ENCODE measurements around the gene CALR.

- PRO-cap, result no peak
Observed at GRCh38 chr19:12770980-12771537, 4.3 kb downstream of the HOOK2 start.

DNA sequence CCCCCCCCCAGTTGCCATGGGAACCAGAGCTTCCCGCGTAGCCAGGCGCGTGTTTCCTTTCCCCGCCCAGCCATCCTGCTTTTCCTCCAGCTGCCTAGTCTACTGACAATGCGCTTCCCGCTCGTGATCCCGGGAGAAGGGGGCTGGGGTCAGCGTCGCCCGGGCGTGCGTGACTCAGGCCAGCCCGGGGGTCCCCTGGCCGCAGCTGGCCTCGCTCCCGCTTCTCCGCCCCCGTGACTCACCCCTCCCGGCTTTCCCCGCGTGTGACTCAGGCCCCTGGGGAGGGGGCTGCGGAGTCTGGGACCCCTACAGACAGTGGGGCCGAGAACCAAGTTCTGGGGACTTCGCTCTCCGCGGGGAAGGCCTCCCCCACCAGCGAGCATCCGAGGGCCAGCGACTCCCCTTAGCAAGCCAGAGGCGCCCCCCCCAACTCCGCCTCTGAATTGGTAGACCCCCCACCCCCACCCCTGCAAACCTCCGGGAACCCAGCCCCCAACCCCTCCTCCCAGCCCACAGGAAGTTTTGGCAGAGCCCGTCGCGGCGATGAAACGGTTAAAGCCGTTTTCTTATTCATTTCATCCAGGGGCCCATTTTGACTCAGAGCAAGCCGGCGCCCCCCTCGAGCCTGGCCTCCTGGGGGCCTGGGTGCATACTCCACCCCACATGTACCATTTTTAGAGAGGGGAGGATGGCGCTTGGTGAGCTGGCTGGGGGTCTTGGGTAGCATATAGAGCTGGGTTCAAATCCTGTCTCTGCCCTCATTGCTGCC is 7.7 kb upstream of the HOOK2 start:
- PRO-cap, result bidirectional peak, plus-strand start at position 134 of the sequence, minus-strand start outside the sequence

GRCh38 chr19:12791582-12791704 is 157 bp downstream of the JUNB start:
- PRO-cap, result no peak

GRCh38 chr19:12799736-12800706 is 1.6 kb downstream of the PRDX2 start:
- PRO-cap, result no peak

DNA sequence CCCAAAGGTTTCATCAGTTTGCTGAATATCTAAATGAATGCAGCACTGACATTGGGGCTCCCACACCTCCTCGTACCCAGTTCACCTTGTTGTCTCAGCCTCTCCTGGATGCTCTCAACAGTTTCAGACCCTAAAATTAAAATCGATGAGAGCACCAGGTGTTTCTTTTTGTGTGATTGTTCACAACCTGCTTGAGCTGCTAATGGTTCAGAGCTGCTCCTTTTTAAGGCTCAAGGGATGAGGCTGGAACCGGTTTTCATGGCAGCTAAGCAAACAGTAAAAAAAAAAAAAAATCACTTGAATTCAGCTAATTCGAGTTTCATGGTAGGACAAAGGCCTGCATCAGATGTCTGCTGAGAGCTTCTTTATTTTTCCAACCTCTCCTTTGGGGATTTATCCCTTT is 6.6 kb downstream of the SYCE2 start:
- PRO-cap, result no peak

GRCh38 chr19:12933923-12934294 is 398 bp upstream of the FARSA start:
- PRO-cap, result no peak

DNA sequence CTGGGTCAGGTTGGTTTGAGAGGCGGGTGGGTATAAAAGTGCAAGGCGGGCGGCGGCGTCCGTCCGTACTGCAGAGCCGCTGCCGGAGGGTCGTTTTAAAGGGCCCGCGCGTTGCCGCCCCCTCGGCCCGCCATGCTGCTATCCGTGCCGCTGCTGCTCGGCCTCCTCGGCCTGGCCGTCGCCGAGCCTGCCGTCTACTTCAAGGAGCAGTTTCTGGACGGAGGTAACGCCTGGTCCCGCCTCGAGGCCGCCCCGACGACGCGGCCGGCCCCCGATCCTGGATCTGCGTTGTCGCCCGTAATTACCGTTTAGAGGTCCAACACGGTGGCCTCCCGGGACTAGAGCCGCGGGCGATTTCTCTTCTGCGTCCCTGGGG is at the start of gene CALR:
TSS of gene CALR (plus strand) at position 62 of the 376 bp plus-strand sequence.
- PRO-cap, result bidirectional peak, plus-strand start at position 62 of the sequence, minus-strand start outside the sequence

DNA sequence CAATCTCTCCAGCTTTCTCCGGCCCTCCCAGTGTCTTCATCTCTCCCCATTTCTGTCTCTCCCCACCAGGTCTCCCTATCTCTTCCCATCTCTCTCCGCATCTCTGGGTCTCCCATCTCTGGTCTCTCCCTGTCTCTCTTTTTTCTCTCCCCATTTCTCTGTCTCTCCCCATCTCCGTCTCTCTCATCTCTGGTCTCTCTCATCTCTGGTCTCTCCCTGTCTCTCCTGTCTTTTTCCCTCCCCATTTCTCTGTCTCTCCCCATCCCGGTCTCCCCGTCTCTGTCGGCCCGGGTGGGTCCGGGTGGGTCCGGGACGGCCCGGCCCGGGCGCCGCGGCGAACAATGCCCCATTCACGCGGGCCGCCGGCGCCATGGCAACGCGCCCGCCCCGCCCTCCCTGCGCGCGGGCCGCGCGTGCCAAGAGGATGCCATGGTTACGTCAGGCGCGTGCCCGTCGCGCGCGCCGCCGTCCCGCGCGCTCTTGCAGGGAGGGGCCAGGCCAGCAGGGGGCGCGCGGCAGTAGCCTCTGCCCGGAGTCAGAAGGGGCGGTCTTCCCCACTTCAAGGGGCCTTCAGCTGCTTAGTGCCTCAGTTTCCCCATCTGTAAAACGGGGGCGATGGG is 11.9 kb upstream of the NFIX start:
- PRO-cap, result no peak

DNA sequence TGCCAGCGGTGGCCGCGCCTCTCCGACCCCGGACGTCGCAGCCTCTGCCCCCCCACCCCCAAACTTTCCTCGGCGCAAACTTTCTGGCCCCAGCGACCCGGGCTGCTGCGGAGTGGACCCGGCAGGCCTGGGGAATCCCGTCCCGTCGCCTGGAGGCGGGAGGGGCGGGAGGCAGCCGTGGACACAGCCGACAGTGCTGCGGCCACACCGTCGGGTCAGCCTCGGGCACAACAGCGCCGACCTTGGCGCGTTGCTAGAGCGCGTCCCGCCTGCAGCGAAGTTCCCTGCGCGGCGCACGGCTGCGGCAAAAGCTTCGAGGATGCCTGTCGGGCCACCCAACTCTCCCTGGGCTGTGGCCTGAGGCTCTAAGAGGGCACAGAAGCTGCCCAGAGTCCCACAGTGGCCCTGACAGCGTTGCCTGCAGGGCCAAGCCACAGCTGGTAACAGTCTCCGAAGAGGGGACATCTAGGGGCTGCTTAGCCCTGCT is 1.3 kb downstream of the NFIX start:
- PRO-cap, result no peak

DNA sequence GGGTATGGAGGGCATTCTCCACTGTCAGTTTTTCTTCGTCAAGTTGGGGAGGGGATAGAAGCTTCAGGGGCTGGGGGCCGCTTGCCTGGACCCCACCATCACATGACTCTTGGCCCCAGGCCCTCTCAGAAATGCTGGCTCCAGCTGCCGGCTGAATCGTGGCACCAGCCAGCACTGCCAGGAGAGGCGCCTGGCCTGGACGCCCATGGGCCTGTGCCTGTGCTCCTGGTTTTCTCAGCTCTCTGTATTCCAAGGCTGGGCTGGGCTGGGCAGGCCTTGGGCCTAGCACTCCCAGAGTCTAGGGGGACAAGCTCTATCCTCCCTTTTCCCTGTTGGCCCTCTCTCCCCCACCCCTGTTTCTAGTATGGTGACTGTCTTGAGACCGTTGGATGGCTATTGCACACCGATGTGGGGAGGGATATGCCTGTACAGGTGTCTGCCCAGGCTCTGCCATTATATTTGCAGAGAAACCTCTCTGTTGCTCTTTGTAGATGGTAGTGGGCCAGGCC is 38.5 kb downstream of the LYL1 start:
- PRO-cap, result no peak

GRCh38 chr19:13076703-13077265 is 25.9 kb downstream of the LYL1 start:
- PRO-cap, result no peak

DNA sequence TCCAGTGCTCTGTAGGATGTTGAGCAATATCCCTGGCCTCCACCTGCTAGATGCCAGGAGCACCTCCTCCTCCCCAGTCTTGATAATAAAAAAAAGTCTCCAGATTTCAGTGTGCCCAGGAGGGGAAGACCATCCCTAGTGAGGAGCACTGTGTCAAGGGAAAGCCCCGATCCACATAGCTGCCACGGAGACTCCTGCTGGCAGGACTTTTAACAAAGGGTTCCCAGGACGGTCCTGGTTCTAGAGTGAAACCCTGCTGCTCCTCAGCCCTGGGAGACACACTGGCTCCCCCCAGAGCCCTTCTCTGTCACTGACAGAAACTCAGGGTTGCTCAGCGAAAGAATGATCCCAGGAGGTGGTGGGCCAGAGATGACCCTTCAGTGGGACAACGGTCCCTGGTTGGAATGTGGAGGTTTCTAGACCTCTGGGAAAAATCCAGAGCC is 20.3 kb downstream of the LYL1 start:
- PRO-cap, result no peak

GRCh38 chr19:13103240-13103399 is 462 bp upstream of the LYL1 start:
- PRO-cap, result bidirectional peak, plus-strand start at chr19:13103309, minus-strand start at chr19:13103166

DNA sequence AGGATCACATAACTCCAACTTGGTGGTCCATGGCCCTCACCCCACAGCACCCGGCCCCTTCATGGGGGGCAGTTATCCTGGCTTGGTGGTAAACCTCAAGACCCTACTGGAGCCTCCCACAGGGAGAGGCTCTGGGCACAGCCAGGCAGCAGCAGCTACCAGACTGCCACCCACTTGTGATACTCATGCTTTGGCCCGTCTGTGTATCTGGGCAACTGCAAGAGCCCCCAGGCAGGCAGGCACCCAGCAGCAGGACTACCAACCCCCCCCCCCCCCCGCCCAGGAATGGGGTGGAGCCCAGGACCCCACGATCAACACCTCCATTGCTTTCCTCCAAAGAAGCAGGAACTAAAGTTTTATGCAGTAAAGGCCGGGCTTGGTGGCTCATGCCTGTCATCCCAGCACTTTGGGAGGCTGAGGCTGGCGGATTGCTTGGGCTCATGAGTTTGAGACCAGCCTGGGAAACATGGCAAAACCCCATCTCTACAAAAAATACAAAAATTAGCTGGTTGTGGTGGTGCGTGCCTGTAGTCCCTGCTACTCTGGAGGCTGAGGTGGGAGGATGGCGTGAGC is 975 bp upstream of the LYL1 start:
- PRO-cap, result no peak

- PRO-cap, result no peak
Observed at GRCh38 chr19:13140509-13141008, 9.6 kb downstream of the STX10 start.

DNA sequence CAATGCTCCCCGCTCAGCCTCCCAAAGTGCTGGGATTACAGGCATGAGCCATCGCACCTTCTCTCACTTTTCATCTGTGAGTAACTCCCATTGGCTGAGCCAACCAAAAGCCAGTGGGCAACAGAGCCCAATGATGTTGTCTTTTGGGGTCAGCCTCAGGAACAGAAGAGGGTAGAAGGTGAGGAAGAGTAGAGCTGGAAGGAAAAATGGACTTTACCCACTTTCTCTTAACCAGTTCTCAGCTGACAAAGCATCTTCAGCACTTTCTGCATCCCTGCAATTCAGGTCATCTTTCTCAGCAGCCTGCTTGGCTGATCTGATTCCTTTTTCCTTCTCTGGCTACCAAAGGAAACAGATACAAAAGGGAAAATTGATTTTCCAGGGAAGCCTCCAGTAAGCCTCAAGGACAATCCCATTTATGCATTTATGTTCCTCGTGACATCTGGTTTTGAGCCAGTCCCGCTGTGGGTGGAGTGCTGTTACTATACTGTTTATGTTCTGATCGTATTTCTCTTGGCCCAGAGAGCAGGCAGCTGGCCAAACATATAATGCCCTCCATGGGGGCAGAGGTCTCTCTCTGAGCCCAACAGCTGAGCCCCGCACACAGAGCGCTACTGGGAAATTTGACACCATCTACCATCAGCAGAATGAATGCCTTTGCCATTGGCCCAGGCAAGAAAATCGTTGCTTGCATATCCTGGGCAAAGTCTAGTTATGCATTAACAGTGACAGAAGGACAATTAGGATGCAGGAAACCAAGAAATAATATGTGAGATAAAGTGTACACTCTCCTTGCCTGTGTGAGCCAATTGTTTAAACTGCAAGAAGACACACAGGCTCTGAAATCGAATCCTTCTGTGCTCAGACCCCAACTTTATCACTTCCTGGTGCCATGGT is 114.7 kb upstream of the YJU2B start:
- PRO-cap, result no peak

DNA sequence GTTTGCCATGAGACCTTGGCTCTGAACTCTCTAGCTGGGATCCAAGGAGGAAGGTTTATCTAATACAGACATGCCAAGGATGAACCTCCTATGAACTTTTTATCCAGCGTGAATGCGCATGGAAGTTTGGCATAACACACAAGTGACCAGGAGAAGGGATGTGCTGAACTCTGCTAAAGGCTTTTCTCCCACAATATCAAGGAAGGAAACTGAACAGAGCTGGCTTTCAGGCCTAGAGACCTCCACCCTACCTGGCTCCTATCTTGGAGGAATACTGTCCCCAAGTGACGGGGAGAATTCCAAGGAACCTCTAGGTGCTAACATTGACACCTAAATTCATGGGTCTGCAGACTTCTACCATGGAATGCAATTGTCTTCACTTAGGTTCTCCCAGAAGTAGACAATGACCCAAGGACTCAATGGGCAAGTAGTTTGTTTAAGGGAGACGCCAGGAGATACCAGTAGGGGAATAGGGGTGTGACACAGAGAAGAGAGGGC is 51.2 kb upstream of the YJU2B start:
- PRO-cap, result no peak

DNA sequence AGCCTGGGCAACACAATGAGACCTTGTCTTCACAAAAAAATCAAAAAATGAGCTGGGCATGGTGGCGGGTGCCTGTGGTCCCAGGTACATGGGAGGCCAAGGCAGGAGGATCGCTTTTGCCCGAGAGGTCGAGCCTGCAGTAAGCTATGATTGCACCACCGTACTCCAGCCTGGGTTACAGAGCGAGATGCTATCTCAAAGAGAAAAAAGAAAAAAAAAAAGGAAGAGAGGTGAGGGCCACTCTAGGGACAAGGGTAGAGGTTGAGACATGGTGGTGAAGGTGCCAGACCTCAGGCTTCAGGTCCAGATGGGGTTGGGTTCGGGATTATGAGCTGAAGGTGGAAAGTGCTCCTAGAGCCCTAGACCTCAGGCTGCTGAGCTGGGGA is 5.7 kb downstream of the ZSWIM4 start:
- PRO-cap, result no peak

DNA sequence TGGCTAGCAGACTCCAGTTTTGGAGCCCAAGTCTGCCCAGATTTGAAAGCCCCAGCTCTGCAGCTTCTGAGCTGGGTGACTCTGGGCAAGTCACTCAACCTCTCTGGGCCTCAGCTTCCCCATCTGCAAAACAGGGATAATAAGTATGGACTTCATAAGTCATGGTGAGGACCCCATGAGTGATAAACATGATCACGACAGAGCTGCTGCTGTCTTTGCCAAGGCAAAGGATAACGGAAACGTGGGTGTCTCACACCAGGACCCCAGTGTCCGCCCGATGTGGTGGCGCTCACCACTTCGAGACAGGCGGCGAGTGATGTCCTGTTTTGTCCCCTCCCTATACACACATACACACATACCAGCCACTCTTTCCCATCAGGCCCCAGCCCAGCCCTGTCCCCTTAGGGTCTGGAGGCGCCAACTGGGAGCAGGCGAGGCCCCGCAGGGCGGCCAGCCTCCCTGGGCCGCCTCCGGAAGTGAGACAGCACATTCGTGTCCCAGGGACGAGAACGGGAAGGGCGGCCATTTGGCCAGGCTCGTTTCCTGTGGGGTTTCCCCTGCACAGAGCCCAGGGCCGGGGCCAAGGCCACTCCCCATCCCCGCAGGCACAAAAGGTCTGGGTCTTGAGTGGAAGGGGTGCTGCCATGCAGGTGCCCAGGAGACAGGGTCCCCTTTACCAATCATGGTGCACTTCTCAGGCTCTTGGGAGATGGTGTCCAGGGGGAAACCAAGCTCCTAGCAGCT is 38.1 kb upstream of the NANOS3 start:
- PRO-cap, result bidirectional peak, plus-strand start at position 493 of the sequence, minus-strand start at position 478 of the sequence

DNA sequence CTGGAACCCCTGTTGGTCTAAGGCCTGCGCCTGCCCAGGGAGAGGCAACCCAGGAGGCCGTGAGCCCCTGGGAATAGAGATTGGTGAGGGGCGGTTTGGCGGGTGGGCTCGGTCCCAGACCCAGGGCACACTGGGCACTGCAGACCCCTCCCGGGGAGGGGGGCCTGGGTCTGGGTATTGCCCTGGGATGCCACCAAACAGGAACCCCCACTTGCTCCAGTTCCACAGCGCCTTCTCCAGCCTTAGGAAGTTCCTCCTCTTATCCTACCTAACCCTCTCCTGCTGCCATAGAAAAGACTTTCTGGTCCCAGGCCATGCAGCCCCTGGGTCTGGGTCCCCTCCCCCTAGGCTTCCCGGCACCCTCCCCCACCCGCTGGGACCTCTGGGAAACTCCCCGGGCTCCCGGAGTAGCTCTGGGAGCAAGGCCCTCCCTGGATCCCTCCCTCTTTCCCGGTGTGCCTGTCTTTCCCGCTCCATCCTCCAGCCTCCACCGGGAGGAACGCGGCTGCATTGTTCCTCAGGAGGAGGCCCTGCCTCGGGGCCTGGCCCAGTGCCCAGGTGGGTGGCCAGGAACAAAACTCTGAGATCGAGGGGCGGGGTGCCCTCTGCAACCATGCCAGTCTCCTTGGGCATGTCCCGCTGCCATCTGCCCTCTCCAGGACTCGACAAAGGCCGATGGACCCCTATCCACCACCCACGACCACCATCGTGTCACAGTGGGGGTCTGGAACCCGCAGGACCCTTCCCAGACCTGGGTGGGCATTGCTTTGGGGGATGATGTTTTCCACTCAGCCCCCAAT is 33.5 kb upstream of the NANOS3 start:
- PRO-cap, result bidirectional peak, plus-strand start at position 510 of the sequence, minus-strand start at position 495 of the sequence